ENCODE measurements around a stretch of chrX.

DNA sequence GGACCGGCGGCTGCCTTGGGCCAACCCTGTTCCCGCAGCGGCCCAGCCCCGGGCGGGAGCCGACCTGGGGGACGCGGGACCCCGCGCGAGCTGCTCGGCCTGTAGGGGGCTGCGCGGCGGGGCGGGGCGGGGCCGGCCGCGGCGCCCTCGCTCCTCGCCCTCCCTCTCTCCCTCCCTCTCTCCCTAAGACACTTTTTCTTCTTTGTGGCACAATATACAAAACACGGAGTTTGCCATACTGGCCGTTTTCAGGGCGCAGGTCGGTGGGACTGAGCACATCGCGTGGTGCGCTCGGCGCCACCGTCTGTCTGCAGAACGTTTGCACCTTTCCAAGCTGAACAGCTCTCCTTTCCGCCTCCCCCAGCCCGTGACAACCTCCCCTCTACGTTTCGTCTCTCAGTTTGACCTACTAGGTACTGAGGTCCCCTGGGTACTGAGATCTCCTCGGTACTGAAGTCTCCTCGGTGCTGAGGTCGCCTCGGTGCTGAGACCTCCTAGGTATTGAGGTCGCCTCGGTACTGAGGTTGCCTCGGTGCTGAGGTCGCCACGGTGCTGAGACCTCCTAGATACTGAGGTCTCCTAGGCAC, 261.2 kb upstream of the PLCXD1 start:
- CAGE, long polyA plus RNA, result no peak
- RRBS, result no CpG with 5 or more reads among the region's 48 CpGs

GRCh38 chrX:267672-268327, 13.4 kb upstream of the PLCXD1 start:
- CAGE, long polyA plus RNA, result no peak
- RRBS, result 74% methylated on average over 25 of the region's 39 CpGs

DNA sequence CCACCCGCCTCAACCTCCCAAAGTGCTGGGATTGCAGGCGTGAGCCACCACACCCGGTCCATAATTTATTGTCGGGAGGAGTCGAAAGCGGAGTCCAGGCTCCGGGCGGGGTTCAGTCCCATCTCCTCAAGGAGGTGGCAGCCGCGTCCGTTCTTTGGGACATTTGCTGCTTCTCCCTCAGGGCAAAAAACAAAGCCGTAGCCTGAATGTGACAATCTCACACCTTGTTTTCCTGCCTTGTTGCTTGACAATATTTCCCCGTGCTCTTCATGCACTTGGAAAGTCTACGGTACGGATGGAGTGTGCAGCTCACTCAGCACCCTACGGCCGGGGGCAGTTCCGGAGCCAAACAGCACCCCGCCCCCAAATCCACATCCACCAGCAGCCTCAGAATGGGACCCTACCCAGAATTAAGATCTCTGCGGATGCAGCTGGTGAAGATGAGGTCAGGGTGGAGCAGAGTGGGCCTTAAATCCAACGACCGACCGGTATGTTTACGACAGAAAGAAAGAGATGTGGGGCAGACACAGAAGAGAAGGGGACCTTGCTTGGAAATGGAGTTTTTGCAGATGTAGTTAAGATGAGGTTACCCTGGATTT, 9.5 kb downstream of the GTPBP6 start:
- CAGE, long polyA plus RNA, result no peak
- RRBS, result no CpG with 5 or more reads among the region's 24 CpGs

GRCh38 chrX:311315-311985, 7.1 kb downstream of the GTPBP6 start:
- CAGE, long polyA plus RNA, result no peak
- RRBS, result 97% methylated on average over 5 of the region's 58 CpGs

- CAGE, long polyA plus RNA, result no peak
- RRBS, result 93% methylated on average over 10 of the region's 58 CpGs
Observed at GRCh38 chrX:370077-371229, 16.3 kb downstream of the PPP2R3B start.

DNA sequence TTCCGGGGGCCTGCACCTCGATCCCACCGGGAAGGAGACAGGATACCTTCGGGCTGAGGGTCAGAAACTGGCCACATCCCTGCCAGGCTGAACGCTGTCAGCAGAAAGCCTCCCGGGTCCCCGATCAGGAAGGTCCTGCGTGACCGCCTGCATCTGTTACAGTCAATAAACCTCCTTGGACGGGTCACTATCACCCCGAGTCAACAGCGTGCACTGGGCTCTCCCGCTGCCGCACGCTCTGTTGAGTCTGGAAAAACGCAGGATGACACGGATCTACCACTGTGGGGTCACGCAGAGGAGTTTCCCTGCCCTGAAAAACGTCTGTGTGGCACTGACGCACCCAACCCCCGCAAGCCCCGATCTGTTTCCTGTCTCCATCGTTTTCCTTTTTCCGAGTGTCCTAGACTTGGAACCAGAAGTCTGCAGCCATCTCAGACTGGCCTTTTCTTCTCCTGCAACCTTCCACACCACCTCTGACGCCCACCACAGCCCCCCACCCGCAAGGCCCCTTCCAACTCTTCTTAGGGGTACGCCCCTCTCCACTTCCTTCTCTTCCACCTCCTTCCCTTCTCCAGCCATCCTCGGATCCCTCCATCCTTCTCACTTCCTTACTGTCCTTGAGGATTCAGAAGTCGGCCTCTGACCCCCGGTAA, 12.0 kb downstream of the PPP2R3B start:
- CAGE, long polyA plus RNA, result no peak
- RRBS, result 3% methylated on average over 4 of the region's 30 CpGs

DNA sequence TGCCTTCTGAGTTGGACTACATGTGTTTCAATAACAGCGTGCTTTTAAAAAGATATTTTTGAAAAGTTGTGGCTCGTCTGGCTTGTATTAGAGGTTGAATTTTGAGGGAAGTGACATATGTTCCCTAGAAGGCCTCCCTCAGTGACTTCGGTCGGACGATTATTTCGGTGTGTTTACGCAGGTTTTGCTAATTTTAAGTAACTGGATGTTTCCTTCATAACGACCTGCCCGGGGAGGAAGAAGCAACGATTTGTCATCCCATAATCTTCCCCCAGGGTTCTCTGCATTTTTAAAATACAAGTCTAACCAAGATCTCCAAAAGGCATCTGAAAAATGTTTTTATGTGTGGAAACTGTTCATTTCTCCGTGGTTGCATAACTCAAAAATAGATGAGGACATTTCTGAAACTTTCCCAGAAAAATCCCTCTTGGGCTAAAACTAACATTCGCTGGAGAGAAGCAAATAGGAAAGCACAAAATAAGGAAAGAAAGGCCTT, 195.4 kb downstream of the SHOX start:
- CAGE, long polyA plus RNA, result no peak
- RRBS, result no CpG with 5 or more reads among the region's 12 CpGs

DNA sequence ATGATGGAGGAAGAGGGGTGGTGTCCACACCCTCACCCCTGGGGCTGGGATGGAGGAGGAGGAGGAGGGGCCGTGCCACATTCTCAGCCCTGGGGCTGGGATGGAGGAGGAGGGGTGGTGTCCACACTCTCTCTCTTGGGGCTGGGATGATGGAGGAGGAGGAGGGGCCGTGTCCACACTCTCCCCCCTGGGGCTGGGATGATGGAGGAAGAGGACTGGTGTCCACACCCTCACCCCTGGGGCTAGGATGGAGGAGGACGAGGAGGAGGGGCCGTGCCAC, 231.7 kb downstream of the CRLF2 start:
- CAGE, long polyA plus RNA, result no peak
- RRBS, result no CpG with 5 or more reads among the region's 4 CpGs

GRCh38 chrX:1026261-1026688, 186.2 kb downstream of the CRLF2 start:
- CAGE, long polyA plus RNA, result no peak
- RRBS, result no CpG with 5 or more reads among the region's 10 CpGs

DNA sequence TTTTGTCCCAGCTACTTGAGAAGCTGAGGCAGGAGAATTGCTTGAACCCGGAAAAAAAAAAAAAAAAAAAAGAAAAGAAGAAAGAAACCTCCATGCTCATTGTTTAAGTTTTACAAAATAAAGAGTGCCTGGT, 215 bp downstream of the CRLF2 start:
- CAGE, long polyA plus RNA, result no peak
- RRBS, result no CpG with 5 or more reads among the region's 1 CpG

DNA sequence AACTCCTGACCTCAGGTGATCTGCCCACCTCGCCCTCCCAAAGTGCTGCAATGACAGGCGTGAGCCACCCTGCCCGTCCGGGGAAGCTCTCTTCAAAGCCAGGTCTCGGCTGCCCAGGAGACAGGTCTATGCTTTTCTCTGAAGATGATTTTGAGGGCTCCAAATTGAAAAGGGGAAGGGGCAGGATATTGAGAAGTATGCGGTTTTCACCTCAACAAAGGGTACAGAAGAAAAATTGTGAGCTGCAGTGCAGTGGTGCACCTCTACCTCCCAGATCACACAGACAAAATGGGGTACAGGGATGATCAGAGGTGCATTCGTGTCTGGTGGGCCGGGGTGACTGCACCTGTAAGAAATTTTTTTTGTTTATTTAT, 33.5 kb downstream of the CSF2RA start:
- CAGE, long polyA plus RNA, result no peak
- RRBS, result no CpG with 5 or more reads among the region's 8 CpGs

GRCh38 chrX:1464704-1465870, 12.4 kb upstream of the ASMTL start:
- CAGE, long polyA plus RNA, result no peak
- RRBS, result 7% methylated on average over 19 of the region's 60 CpGs

GRCh38 chrX:1500751-1501587, 36.0 kb downstream of the P2RY8 start:
- CAGE, long polyA plus RNA, result no peak
- RRBS, result no CpG with 5 or more reads among the region's 19 CpGs

GRCh38 chrX:1534272-1534803, 2.6 kb downstream of the P2RY8 start:
- CAGE, long polyA plus RNA, result no peak
- RRBS, result no CpG with 5 or more reads among the region's 13 CpGs

GRCh38 chrX:1604198-1604607, 10.7 kb upstream of the ASMT start:
- CAGE, long polyA plus RNA, result no peak
- RRBS, result no CpG with 5 or more reads among the region's 8 CpGs

DNA sequence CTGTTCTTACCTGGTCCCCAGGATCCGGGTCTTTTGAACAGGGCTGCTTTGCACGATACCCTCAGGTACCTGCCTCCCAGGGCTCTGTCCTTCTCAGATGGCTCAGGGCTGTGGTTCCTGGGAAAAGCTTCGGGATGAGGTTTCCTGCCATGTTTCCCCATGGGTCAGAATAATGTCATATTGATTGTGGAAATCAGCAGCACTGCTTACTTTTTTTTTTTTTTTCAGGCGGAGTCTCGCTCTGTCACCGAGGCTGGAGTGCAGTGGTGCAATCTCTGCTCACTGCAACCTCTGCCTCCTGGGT, 271.9 kb downstream of the ASMT start:
- CAGE, long polyA plus RNA, result no peak
- RRBS, result no CpG with 5 or more reads among the region's 6 CpGs

GRCh38 chrX:2180243-2181176, 320.3 kb downstream of the DHRSX start:
- CAGE, long polyA plus RNA, result start-site peak on the minus strand at chrX:2180444-2180566, 9 and 5 reads in 2 replicates
- RRBS, result no CpG with 5 or more reads among the region's 9 CpGs

DNA sequence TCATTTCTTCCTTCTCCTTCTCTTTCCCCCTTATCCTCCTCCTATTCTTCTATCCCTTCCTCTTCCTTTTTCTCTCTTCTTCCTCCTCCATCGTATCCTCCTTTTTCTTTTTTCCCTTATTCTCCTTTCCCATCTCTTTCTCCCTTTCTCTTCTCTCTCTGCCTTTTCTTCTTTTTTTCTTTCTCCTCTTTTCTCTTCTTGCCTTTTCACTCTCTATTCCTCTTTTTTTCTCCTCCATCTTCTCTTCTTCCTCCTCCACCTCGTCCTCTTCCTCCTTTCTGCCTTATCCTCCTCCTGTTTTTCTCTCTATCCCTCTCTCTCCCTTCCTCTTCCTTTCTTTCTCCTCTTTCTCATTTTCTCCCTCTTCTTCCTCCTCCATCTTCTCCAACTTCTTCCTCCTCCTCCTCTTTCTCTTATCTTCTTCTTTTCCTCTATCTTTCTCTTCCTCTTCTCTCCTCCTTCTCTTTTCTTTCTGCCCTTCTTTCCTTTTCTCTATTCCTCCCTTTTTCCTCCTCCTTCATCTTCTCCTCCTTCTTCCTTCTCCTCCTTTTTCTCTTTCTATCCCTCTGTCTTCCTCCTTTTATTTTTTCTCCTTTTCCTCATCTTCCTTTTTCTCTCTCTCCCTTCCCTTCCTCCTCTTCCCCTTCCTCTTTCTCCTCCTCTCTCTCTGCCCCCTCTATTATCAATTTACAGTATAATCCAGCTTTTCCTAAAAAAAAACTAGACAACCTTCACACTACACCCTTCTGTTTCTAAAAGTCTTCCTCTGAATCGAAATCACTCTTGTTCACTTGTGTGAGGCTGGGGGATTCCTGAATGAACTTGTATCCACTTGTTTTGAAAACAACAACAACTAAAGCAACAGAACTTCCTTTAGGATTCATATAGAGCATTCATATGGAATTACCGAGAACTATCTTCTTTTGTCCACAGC, 269.0 kb downstream of the DHRSX start:
- CAGE, long polyA plus RNA, result no peak
- RRBS, result no CpG with 5 or more reads among the region's 4 CpGs

GRCh38 chrX:2401827-2402483, 98.8 kb downstream of the DHRSX start:
- CAGE, long polyA plus RNA, result no peak
- RRBS, result no CpG with 5 or more reads among the region's 21 CpGs

DNA sequence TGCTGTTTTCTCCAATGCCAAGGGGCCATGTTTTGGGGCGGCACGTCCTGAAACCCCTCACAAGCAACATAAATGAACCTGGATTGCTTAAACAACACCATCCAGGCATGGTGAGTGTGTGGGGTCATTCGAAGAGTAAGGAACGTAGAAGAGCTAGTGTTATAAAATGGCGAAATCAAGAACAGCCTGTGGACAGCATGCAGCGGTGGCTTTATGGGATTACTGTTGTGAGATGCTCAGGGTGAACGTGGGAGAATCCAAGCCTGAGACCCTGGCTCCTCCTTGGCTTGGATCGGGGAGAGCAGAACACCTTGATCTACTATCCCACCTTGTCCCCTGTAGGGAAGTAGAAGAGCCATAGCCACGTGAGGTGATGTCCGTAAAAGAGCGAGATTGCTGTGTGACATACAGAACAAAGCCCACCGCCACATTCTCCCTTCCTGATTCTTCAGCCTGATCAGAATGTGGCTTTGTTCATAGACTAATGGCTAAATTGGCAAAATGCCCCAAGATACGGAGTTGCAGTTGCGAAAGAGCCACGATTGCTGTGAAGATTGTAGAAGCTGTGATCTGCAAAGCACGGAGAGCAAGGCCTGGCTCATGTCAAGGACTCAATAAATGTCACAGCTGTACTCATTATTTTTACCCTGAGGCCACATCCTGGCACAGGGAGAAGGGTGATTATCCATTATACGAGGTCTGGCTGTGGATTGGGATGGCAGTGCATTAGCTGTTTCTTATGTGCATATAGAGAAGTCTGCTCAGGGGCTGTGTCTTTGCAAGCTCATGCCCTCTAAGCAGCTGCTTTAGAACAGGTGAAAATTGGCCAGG, 34.4 kb downstream of the ARSD start:
- CAGE, long polyA plus RNA, result no peak
- RRBS, result no CpG with 5 or more reads among the region's 17 CpGs